Trachea (tissue), 1 donor: ENCODE measurements around a stretch of chr12.

- PRO-cap, result no peak
Observed at GRCh38 chr12:58899059-58899770, 21.1 kb downstream of the LRIG3 start.

- PRO-cap, result no peak
Observed at GRCh38 chr12:58899771-58900323, 20.5 kb downstream of the LRIG3 start.

DNA sequence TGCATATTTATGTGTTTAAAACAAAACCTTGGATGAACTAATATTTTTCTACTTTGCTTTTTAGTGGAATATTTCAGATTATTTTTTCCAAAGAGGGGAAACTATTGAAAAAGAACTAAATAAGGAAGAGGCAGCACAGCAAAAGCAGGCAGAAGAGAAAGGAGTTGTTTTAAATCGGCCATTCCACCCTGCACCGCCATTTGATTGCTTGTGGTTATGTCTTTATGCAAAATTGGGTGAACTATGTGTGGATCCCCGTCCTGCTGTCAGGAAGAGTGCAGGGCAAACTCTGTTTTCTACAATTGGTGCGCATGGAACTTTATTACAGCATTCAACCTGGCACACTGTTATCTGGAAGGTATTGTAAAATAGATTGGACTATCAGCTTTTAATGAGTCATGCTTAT lies 86.2 kb downstream of the MON2 start:
- PRO-cap, result no peak

- PRO-cap, result unidirectional peak, plus-strand start at chr12:62676729
Observed at GRCh38 chr12:62676525-62676976, 209.9 kb downstream of the MON2 start.

DNA sequence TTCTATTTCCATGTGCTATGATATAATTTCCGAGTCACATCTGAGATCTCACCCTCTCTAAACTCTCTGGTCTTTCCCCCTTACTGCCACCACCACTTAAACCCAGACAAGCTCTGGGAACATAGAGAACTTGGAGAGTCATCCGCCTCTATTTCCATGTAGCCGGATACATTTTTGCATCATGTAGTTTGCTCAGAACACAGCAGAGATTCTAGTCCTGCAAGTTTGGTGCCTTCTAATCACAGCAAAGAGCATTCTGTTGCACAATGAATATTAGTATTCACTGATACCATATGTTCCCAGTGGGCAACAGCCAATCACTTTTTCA lies 34.1 kb downstream of the PPM1H start:
- PRO-cap, result no peak

DNA sequence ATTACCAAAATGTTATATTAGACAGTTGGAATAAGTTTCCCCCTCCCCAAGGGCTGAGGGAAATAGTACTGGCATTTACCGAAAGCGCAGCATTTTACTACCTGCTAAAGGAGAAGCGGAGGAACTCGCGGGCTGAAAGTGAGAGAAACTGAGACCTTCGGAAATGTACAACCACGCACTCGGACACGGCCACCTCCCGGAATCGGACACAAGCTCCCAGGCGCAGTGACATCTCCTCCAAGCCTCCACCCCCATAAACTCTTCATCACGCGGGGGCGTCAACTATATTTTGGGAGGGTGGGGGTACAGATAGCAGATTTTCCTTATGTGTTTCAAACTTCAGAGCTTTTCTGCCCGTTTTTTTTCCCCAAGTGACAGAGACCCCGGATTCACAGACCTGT lies 1.1 kb downstream of the PPM1H start:
- PRO-cap, result bidirectional peak, plus-strand start at position 285 of the sequence, minus-strand start at position 204 of the sequence

- PRO-cap, result no peak
Observed at GRCh38 chr12:63715257-63715650, 47.0 kb upstream of the DPY19L2 start.

DNA sequence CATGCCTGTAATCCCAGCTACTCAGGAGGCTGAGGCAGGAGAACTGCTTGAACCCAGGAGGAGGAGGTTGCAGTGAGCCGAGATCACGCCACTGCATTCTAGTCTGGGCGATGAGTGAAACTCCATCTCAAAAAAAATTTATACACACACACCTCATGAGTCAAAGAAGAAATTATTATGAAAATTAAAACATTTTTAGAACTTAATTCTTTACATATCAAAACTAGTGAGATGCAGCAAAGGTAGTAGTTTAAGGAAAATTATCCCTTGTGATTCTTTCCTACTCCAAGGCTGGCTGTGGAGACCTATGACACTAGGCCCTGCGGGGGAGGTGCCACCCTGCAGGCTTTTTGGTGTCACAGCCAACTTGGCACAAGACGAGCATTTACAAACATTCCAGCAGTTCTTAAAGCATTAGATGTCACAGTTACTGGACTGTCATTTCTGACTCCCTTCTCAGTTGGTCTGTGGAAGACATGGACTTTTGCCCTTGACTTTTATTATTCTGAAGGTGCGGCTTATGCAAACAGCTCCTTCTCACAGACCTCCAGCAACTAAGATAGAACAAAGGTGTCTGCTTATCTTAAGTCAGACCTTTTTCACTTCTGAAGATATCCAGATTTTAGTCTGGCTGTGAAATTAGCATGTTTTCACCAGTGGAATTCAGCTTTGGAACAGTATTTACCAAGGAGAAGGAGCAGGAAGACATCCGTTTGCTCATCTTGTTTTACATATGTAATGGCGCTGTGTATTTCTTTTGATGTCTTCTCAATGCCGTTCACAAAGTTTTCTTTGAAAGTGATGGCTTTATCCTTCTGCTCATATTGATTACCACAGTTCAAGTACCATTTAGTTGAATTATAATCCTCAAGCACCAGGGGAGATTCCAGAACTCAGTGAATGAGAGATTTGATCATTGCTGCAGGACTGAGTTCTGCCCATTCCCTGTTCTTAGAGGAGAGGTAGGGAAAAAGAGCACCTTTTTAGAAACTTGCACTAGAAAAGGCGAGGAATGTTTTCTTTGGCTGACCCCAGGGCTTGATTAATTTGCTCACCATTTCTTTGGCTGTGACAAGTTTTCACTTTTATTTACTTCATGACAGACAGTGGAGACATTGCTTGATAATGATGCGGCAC lies 17.9 kb downstream of the SRGAP1 start:
- PRO-cap, result no peak

DNA sequence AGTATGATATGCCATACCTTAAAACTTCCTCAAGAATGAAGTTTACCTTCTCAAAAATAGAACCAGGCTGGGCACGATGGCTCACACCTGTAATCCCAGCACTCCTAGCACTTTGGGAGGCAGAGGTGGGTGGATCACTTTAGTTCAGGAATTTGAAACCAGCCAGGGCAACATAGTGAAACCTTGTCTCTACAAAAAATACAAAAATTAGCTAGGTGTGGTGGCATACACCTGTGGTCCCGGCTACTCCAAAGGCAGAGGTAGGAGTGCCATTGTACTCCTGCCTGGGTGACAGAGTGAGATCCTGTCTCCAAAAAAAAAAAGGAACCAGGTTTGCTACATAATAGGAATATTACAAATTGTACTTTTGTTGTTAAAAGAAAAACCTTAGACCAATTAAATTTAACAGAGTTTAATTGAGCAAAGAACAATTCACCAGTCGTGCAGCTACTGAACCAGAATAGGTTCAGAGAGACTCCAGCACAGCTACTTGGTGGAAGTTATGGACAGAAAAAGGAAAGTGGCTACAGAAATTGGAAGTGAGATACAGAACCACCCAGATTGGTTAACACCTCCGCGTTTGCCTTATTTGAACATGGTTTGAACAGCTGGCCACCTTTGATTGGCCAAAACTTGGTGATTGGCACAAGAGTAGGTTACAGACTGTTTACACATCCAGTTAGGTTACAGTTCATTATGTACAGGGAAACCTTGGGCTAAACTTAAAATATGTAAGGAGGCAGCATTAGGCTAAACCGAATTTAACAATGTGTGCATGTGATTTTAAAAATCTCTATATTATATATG lies 54.7 kb downstream of the SRGAP1 start:
- PRO-cap, result no peak

GRCh38 chr12:63955648-63956356 lies 111.3 kb downstream of the SRGAP1 start:
- PRO-cap, result no peak

- PRO-cap, result no peak
Observed at GRCh38 chr12:64062818-64063296, 159.2 kb downstream of the KICS2 start.

GRCh38 chr12:64219023-64219654 lies 3.0 kb downstream of the KICS2 start:
- PRO-cap, result no peak

DNA sequence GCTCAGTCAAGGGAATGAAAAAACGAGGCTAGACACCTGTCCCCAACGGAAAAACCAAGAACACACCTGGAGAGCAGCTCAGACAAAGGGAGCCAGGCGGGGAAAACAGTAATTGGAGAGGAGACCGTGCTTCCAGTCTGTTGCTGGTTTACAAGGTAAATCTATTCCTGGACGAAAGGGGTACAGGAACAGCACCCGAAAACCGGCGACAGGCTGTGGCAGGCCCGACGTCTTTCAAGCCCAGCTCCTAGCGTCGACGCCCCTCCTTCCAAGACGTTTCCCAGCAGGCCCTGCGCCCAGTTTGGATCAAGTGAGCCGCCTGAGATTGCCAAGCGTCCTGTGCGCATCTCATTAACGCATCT lies 1.5 kb downstream of the C12orf56 start:
- PRO-cap, result no peak

GRCh38 chr12:64419472-64420692 lies 15.7 kb downstream of the XPOT start:
- PRO-cap, result no peak

- PRO-cap, result no peak
Observed at GRCh38 chr12:64469851-64470283, 17.9 kb downstream of the TBK1 start.

- PRO-cap, result no peak
Observed at GRCh38 chr12:64537235-64537553, 73.1 kb upstream of the RASSF3 start.

GRCh38 chr12:64680162-64680579 lies 69.9 kb downstream of the RASSF3 start:
- PRO-cap, result no peak

GRCh38 chr12:65170787-65171232 lies 1.4 kb downstream of the LEMD3 start:
- PRO-cap, result no peak

DNA sequence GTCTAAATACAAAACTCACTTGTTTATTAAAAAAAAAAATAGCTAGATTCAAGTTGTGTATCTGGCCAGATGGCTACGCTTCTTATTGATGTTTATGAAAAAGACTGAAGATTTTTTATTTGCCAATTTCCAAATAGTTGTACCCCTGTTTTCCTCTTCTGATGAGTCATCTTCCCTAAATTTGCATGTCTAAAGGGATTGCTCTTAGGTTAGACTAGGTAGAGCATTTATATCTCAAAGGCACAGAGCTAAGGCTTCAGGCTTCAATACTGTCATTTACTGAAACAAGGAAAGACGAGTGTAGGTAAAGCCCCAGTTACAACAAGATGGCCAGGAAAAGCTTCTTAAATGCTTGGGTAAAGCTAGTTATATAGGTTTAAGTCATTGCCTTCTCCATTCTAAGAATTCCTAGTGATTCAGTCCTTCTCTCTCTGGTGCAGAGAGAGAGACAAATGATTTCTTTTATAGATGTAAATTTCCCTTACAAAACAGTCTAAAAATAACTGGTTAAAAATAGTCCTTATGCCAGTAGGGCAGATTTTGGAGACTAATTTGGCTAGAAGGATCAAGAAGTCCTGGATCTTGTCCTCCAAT lies 26.1 kb downstream of the LEMD3 start:
- PRO-cap, result no peak

DNA sequence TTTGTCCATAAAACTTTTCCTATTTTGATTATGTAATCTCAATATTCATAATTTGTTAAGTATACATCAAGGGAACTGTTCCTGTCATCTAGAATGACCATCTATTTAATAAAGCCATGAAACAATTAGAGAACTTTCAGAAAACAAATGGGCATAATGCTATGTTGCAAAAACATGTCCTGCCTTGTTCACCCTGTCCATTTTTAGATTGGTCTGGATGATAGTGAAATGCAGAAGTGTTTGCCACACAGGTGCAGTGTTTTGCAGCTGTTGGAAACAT lies 36.4 kb downstream of the LEMD3 start:
- PRO-cap, result no peak